AG08470 (cell line): ENCODE measurements around a stretch of chr4.

DNA sequence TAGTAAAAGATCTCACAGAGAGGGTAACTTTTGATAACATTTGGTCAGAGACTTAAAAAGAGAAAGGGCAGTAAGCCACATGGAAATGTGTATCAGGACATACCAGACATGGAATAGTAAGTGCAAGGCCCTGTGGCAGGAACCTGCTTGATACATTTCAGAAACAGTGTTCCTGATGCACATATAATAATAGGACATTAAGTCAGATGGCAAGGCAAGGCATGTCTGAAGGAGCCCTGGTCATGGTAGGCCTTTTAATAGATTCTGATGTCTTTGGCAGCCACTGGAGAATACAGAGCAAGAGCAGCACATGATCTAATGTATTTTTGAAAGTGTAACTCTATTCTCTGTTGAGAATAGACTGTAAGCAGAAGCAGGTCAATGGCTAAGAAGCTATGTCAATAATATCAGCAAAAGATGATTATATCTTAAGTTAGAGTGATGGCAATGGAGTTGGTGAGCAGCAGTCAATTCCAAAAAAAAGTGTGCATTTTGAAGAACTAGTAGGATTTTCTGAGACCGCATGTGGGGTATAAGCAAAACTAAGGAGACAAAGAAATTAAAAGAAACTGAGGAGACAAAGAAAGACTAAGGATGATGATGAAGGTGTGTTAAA is 279.6 kb downstream of the CAMK2D start:
- RRBS = no CpG with 5 or more reads among the region's 1 CpG

- RRBS = no CpG with 5 or more reads among the region's 1 CpG
These were observed 23.5 kb downstream of the CAMK2D start for GRCh38 chr4:113738083-113738454.

GRCh38 chr4:113760815-113761653 is 504 bp downstream of the CAMK2D start:
- RRBS = 1% methylated on average over 19 of the region's 71 CpGs

DNA sequence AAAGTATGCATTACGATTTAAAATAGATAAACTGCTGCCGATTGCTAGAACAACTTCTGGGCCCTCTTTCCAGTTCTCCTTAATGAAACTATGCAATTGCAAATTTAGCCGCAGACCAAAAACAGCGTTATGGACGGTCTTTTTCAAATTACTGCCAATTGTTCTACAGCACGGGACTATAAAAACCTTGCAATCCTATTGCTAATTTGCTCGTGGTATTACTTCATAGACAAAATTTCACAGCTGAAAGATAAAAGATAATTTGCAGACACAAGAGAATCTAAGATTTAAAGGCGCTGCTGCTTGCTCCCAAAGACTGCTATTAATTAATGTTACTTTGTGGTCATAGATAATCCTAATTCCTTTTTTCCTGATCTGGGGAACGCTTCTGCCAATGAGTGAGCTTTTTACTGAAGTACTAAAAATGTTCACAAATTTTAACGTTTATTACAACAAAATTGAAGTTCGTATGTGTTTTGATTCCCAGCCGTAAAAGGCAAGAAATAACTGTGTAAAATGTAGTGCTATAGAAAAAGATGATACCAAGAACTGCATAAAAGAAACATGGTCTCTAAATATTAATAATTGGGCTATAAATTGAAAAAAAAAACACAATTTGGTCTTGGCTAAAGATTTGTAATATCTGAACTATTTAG is 1.5 kb upstream of the CAMK2D start:
- RRBS = no CpG with 5 or more reads among the region's 12 CpGs

GRCh38 chr4:114200283-114200623 is 220.8 kb upstream of the ARSJ start:
- RRBS = no CpG with 5 or more reads among the region's 3 CpGs

GRCh38 chr4:117831436-117831803 is 202.9 kb upstream of the NDST3 start:
- RRBS = no CpG with 5 or more reads among the region's 9 CpGs

DNA sequence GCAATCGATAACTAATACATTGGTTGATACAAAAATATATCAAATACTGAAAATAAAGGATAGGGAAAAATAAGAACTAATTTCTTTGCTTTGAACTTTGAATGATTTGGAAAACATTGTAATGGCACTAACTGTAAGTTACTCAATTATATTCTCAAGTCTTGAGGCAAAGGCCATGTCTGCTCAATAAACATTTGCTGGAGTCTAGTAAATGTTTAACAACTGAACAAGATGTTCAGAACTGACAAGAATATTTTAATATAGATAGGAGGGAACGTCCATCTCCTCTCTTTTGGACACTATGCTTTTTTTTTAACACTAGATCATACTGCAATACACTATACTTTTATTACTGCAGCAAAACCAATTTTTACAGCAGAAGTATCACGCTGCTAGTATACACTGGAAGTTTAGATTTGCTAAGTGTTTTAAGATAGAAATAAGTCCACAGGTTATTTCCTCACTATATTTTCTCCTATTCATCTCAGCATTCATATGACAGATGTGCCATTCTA is 76.2 kb downstream of the PRSS12 start:
- RRBS = no CpG with 5 or more reads among the region's 3 CpGs

GRCh38 chr4:118278029-118278285 is 74.8 kb downstream of the PRSS12 start:
- RRBS = no CpG with 5 or more reads among the region's 6 CpGs

- RRBS = no CpG with 5 or more reads among the region's 2 CpGs
These were observed 72.7 kb downstream of the PRSS12 start for GRCh38 chr4:118279968-118280574.

DNA sequence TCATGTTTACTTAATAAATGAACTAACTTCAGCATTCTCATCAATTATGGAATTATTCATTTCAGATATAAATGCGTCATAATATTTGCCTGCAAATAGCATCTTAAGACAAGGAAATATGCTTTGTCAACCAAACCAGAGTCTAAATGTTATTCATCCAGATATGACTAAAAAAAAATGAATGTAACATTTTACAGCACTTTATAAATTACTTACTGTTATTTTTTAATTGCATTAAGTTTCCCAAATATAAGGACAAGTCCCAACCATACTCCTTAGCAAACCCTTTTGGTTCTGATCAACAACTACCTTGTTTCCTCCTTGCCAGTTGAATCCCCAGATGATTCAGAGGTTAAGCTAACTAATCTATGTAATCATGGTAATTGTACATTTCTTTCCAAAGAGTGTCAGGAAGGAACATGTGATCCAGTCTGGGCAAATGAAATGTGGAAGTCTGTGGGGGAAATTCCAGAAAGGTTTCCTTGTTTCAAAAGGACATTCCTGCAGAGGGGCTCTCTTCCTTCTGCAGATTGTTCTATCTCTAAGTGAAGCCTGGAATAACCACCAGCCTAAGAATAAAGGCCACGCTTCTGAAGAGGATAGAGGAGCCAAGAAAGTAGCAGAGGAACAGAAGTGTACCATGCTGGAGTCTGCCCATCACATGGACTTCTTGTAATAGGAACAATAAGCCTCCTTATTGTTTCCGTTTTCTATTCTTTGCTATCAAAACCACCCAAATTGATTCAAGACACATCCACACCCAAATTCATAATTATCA is 7.0 kb downstream of the PRSS12 start:
- RRBS = no CpG with 5 or more reads among the region's 3 CpGs

GRCh38 chr4:118781572-118782140 is 54.3 kb downstream of the SEC24D start:
- RRBS = no CpG with 5 or more reads among the region's 10 CpGs

GRCh38 chr4:118889329-118889754 is 688 bp downstream of the SYNPO2 start:
- RRBS = no CpG with 5 or more reads among the region's 4 CpGs

GRCh38 chr4:118898541-118899305 is 10.1 kb downstream of the SYNPO2 start:
- RRBS = no CpG with 5 or more reads among the region's 6 CpGs

- RRBS = no CpG with 5 or more reads among the region's 3 CpGs
These were observed 76.4 kb downstream of the SYNPO2 start for GRCh38 chr4:118964792-118965666.

- RRBS = no CpG with 5 or more reads among the region's 5 CpGs
These were observed 96.5 kb downstream of the SYNPO2 start for GRCh38 chr4:118985120-118985600.

GRCh38 chr4:118997385-118998524 is 109.1 kb downstream of the SYNPO2 start:
- RRBS = no CpG with 5 or more reads among the region's 7 CpGs

- RRBS = no CpG with 5 or more reads among the region's 5 CpGs
These were observed 110.3 kb upstream of the MYOZ2 start for GRCh38 chr4:119025348-119025787.

- RRBS = no CpG with 5 or more reads among the region's 22 CpGs
These were observed 108.8 kb upstream of the MYOZ2 start for GRCh38 chr4:119026503-119027515.

DNA sequence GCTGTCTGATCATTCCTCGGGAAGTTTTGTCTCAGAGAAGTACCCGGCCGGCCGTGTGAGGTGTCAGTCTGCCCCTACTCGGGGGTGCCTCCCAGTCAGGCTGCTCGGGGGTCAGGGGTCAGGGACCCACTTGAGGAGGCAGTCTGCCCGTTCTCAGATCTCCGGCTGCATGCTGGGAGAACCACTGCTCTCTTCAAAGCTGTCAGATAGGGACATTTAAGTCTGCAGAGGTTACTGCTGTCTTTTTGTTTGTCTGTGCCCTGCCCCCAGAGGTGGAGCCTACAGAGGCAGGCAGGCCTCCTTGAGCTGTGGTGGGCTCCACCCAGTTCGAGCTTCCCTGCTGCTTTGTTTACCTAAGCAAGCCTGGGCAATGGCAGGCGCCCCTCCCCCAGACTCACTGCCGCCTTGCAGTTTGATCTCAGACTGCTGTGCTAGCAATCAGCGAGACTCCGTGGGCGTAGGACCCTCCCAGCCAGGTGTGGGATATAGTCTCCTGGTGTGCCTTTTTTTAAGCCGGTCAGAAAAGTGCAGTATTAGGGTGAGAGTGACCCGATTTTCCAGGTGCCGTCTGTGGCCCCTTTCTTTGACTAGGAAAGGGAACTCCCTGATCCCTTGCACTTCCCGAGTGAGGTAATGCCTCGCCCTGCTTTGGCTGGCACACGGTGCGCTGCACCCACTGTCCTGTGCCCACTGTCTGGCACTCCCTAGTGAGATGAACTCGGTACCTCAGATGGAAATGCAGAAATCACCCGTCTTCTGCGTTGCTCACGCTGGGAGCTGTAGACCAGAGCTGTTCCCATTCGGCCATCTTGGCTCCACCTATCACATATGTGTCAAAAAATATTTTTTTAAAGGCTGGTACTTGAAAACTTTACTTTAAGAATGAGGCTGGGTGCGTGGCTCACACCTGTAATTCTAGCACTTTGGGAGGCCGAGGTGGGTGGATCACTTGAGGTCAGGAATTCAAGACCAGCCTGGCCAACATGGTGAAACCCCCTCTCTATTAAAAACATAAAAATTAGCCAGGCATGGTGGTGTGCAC is 68.1 kb upstream of the MYOZ2 start:
- RRBS = no CpG with 5 or more reads among the region's 28 CpGs

DNA sequence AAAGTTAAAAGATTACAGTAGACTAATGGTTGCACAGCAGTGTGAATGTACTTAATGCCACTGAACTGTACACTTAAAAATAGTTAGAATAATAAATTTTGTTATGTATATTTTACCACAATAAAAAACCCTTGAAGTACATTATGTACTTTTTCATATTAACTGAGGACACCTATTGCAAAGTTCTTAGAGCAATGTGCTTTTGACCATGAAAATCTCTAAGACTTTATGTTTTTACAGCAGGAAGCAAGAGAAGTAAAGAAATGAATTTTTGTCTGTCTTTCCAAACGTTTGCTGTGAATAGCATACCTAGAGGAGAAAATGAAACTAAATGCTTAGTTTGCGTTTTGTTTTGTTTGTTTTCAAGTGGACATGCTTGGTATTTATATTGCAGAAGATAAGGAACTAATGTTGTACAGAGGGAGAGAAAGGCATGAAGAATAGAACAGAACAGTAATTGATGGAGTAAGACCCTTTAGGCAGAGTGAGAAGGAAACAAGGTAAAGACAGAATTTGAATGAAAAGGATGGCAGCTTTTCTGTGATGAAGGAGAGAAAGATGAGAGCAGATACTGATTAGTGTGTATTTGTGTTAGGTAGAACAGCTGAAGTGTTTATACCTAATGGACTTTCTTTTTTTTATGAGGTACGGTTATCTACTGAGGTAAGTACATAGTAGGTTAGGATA is 15.6 kb downstream of the C4orf3 start:
- RRBS = no CpG with 5 or more reads among the region's 3 CpGs